Aortic smooth muscle cell (primary cell): ENCODE measurements around a stretch of chr6.

DNA sequence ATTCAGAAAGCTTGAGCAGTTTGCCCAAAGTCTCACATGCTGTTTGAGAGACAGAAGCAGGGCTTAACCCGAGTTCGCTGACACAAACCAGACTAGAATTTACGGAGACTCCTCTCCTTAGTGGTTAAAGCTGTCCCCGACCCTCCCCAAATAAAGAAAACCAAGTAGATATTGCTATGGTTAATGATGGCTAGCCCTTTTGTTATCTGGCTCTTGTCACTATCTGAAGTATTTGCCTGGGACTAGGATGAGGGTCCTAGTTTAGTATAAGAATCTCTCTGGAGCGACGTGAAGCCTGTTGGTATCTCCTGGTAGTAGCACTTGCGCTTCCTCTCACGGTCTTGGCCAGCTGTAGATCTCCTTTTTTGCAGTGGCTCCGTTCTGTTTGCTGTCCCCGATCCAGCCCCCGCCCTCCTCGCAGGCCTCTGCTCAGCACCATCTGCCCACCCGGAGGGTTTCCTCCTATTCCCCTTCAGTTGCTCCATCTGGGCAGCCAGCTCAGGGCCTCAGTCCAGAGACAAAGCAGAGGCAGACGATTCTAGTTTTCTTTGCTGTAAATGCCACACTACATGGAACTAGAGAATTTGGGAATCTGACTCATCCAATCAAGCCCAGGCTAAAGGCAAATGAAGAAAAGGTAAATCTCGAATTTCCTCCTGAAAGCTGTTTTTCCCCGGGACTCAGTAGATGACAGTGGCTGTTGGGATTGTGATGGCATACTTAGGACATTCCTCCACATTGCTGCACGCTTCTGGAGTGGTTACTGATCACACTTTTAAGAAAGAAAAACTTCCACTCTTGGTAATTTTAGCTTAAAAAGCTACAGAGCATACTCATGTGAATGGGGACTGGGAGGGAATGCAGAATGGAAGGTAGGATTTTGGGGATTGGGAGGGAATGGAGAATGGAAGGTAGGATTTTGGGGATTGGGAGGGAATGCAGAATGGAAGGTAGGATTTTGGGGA, 126.6 kb downstream of the TIAM2 start:
- RRBS, result no CpG with 5 or more reads among the region's 17 CpGs

GRCh38 chr6:155126892-155127682, 132.0 kb downstream of the TIAM2 start:
- RRBS, result no CpG with 5 or more reads among the region's 13 CpGs

DNA sequence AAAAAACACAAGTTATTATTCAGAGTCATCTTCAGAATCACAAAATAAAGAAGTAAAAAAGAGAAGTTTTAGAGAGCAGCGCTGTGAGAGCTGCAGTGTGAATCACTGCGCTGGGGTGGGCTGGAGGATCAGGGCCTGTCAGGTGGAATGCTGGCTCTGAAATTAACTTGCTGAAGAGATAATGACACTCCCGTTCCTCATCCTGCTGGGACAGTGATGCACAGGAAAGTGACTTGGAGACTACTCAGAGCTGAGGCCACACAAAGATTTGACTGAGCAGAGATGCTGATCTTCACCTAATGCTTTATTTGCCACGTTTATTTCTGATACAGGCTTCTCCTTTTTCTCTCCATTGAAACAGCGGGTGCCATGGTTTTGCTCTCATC, 42.7 kb upstream of the CLDN20 start:
- RRBS, result no CpG with 5 or more reads among the region's 5 CpGs

GRCh38 chr6:156720514-156720944, 56.6 kb upstream of the ARID1B start:
- RRBS, result no CpG with 5 or more reads among the region's 4 CpGs

GRCh38 chr6:156778519-156779097, 1.4 kb downstream of the ARID1B start:
- RRBS, result 2% methylated on average over 25 of the region's 76 CpGs

DNA sequence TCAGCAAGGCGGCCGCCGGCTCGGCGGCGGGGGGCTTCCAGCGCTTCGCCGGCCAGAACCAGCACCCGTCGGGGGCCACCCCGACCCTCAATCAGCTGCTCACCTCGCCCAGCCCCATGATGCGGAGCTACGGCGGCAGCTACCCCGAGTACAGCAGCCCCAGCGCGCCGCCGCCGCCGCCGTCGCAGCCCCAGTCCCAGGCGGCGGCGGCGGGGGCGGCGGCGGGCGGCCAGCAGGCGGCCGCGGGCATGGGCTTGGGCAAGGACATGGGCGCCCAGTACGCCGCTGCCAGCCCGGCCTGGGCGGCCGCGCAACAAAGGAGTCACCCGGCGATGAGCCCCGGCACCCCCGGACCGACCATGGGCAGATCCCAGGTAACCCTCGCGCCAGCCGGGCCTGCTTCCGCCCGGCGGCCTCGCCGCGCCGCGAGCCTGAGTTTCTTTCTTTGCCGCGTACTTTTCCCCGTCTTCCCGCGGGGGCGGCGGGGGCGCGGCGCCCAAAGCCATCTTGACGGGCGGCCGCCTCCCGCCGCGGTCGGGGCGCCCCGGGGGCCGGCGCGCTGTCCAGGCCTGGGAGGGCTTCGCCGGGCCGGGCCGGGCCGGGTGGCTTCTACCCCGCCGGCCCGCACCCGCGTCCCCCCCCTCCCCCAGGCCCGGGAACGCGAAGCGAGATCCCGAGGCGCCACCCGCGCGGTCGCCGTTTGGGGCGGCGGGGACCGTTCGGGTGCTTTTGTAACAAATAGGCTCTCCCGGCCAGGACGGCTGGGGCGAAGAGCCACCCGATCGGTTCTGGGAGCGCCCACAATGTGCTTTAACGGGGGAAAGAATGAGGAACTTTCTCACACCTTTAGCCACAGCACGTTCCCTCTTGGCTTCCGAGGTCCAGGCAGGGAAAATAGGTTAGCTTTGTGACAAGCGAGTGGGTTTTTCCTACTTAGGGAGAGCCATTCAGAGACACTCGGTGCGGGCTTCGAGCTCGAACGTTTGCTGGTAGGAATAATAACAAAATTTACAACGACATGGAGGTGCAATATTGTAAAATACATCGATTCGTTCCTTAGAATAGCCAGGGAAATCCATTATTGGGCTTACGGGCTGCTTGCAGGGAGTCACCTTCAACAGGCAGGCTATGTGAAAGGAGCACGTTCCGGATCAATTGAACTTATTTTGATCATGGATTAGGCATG, 2.3 kb downstream of the ARID1B start:
- RRBS, result 2% methylated on average over 20 of the region's 127 CpGs

DNA sequence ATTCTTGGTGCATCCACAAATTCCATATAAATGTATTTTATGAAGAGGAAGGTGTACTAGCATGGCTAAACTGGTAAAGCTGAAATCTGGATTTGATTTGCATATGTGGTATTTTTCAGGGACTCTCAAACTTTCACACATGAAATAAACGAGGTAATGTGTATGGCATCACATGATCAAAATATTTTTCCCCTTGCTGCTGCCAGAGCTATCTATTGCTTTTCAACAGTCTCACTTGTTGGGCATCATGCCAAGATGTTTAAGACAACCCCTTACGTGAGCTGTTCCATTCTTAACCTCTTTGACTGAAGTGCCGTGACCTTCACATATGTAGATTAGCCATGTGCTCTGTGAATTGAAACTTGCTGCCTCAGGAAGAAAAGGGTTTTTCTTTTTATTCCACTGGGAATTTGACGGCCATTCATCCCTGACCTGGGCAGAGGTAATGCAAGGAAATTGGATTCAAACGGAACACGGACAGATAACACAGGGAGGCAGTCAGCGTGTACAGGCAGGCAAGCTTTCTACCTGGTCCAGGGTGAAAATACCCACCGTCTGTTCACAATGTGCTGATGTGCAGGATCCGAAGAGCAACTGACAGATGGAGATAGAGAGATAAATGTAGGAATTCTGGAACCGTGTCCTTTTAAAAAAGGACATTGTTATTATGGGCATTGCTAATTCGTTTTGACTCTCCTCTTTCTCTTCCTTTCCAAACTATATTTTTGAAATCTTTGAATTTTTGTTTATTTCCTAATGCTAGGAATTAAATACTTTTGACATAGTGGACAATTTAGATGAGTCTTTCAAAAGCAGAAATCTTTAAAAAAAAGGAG, 14.2 kb downstream of the ARID1B start:
- RRBS, result no CpG with 5 or more reads among the region's 11 CpGs

DNA sequence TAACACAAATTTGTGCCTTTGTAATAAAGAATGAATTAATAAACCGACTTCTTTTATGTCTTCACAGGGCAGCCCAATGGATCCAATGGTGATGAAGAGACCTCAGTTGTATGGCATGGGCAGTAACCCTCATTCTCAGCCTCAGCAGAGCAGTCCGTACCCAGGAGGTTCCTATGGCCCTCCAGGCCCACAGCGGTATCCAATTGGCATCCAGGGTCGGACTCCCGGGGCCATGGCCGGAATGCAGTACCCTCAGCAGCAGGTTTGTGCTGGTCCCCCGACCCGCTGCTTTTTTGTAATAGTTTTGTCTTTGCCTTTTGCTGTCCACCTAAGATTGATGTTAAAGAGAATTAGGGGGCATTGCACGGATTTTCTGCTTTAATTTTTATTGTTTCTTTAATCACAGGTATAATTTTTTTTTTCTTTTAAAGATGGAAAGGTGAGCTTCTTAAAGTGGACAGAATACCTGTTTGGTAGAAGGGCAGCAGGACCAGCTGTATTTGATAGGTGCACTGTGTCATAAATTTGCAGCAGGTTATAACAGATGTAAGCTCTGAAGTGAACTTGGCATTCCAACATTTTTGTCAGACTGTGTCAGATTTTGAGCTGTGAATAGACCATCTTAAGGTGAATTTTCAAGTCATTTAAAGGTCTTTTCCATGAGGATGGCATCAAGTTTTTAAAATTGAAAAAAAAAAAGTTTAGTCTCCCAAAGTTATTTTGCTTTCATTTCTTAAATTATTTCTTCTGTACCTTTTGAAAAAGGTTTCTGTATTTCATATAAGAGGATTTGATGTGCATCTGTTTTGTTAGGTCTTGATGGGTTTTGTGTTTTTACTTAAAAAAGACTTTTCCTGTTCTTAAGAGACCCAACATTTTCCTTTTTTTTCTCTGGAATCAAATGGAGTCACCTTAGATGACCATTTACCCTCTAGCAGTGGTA, 52.3 kb downstream of the ARID1B start:
- RRBS, result no CpG with 5 or more reads among the region's 9 CpGs

GRCh38 chr6:156953207-156954118, 176.3 kb downstream of the ARID1B start:
- RRBS, result no CpG with 5 or more reads among the region's 10 CpGs

DNA sequence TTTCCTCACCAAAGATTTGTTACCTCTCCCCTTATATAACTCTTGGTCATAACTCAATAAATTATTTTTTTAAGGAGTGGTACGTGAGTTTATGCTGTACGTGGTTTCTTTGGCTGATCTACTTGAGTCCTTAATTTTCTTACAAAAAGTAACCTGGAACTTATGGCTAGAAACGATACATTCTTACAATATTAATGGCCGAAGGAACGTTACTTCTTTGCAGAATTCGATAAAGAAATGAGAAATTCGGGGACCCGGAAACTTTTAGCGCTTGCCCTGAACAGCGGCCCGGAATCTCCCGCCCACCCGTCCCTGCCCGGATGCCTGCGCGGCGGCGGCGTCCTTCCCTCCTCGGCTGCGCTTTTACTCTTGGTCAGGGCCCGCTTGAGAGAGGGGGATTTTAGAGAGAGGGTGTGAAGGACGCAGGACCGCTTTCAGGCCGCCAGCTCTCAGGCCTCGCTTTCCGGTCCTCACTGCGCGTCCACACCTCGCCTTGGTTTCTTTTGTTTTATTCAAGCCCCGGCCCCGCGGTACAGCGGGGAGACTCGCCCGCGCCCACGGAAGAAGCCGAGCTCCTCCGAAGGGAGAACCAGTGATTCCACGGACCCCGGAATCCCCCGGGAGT, 243.7 kb downstream of the ARID1B start:
- RRBS, result 3% methylated on average over 11 of the region's 43 CpGs

- RRBS, result no CpG with 5 or more reads among the region's 4 CpGs
Observed at GRCh38 chr6:157054479-157055035, 268.8 kb downstream of the TMEM242 start.

DNA sequence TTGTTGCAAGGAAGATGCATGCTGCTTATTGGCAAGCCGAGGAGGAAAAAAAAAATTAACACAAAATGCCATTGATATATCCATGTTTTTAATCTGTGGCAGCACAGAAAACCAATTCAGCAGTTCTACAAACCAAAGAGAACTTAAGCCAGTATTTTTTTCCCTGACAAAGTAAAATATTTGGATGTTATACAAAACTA, 231.4 kb downstream of the TMEM242 start:
- RRBS, result no CpG with 5 or more reads among the region's 1 CpG

- RRBS, result no CpG with 5 or more reads among the region's 7 CpGs
Observed at GRCh38 chr6:157099943-157100592, 223.3 kb downstream of the TMEM242 start.

GRCh38 chr6:157120283-157120697, 203.0 kb downstream of the TMEM242 start:
- RRBS, result 100% methylated on average over 1 of the region's 9 CpGs

DNA sequence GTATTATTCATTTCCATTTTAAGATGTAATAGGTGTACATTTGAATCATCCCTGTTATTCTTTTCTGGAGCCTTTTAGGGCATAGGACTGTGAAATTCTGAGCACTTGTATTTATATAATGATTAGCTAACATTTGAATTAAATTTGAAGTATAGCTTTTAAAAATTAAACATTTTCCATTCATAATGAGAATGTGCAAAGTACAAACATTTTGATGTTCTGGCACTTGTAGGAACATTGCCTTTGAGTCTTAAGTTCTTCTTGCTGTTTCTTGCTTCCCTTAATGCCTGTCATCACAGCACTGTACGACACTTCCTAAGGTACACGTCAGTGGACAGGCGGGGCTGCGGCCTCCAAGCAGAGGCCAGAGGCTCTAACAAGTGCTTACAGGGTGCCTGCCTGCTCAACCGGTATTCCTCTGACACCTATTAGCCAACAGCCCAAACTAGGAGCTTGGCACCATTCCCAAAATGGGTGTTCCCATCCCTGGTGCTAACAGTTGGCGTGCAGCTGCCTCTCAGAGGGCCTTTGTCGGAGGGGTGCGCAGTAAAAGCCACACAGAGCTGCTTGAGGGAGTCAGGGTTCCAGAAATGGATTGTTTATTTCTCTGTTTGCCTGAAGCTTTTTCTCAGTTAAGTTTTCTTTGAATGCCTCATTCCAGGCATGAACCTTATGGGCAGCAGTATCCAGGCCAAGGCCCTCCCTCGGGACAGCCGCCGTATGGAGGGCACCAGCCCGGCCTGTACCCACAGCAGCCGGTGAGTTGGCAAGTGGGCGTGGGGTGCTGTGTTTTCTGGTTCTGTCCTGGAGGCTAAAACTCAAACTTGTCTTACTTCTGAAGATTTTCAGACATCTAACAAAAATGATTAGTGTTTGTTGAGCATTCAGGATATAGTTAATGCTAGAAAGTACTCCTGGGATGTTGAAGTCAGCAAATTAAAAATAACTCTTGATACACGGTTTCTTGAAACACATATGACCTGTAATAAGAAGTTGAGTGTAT, 124.9 kb downstream of the TMEM242 start:
- RRBS, result no CpG with 5 or more reads among the region's 15 CpGs

DNA sequence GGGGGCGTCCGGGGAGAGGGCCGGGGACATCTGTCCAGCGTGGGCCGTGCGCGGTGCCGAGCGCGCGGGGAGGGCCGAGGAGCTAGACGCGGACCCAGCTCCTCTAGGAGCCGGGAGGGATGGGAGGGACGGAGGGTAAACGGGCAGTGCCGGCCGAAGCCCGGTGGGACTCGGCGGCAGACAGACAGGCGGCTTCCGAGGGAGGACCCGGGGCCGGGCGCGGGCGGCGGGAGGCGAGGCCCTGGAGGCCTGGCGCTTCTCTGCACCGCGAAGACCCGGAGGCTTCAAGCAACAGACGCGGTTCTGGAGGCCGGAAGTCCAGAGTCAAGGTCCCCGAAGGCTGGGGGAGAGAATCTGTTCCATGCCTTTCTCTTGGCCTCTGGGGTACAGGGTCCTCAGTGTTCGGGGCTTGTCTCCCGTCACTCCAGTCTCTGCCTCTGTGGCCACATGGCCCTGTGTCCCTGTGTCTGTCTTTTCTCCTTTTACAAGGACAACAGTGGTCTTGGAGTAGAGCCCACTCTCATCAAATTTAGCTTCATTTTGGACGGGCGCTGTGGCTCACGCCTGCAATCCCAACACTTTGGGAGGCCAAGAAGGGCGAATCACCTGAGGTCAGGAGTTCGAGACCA, 48.2 kb downstream of the TMEM242 start:
- RRBS, result 2% methylated on average over 28 of the region's 46 CpGs

DNA sequence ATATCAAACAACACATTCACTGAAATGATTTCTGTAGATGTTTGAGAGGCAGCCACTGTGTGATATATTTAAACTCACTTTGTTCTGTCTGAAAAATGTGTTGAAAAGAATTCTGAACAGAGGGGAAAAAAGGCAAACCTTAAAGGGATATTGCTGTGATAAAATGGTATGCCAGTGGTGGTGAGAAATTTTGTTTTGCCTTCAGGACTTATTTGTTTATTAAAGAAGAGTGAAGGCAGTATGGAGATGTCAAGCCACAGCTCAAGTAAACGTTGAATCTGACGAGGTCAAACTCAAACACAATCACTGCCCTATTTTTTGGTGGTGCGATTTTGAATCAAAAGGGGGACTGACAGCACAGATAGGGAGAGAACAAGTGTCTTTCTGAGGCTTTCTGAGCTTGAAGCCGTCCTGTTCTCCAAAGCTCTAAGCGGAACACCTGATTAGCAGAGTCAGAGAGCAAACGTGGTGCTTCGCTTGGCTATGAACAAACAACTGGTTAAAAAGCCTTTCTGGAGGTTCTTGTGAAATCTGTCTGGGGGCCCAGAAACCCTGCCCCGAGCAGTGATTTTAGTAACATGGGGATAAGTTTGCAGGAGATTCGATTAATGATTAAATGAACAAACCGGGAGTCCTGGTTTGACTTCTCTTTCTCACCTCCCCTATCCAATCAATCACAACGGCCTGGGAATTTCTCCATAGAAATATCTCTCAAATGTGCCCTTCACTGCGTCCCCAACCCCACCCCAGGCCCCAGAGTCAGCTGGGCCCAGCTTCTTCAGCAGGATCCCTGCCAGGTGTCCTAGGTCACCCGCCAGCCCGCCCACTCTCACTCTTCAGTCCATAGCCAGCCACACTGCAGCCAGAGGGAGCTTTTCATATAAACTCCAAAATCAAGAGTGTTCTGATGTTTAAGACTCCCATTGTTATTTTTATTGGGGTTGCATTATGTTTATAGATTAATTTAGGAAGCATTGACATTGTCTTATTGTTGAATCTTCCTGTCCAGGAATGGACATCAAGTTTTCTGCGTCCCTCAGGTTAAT, 43.4 kb downstream of the ZDHHC14 start:
- RRBS, result no CpG with 5 or more reads among the region's 15 CpGs

GRCh38 chr6:157486629-157487175, 105.7 kb downstream of the ZDHHC14 start:
- RRBS, result no CpG with 5 or more reads among the region's 7 CpGs

DNA sequence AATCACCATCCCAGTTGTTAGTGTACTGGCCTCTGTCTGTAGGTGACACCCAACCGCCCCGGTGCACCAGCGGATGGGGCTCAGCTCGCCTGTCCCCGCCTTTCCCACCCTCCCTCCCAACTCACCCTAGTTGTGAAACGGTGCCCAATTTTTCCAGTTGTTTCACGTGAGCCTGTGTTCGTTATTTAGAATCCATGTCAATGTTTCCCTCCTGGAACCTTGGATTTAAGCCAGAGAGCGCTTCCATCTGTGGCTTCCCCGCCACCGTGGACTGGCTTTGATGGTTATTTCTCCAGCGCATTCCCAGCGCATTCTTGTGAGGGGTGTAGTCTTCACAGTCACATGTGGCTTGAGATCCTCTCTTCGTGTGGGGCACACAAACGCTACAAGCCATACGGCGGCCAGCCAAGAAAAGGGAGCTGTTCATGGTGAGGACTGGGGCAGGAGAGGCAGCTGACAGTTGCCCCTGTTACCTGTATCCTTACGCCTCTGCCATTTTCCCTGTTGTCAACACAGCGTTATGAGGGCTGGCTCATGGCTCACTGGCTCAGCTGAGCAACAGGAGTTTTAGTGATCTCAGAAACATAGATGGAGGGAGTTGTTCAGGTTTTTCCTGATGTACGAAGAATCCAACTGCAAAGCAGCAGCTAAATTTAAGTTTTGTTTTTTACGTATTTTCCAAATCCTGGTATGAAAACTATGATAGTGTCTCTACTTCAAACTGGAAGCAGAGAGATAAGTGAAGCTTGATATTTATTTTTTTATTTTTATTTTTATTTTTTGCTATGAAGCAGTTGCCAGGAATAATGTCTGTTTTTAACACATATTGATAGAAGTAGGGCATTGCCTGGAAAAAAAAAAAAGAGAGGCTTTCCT, 137.8 kb downstream of the ZDHHC14 start:
- RRBS, result no CpG with 5 or more reads among the region's 21 CpGs

DNA sequence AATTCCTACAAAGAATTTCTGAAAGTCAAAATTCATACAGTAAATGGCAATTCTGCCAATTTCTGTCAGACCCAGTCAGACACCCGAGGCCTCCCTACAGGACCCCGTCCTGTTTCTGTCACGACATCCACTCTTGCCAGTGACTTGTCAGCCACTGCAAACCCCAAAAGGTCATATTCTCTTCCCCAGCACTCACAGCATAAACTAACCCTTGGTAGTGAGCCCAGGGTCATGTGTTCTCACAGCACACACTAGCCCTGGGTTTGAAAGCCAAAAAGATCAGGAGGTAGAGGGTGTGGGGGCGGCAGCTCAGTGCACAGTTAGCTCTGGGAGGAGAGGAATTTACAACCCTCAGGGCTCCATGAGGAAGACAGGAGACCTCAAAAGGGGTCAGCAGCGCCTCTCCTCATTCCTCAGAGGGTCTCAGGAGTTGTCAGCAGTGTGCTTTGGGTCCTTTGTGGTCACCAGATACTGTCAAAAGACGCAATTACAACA, 9.9 kb upstream of the SNX9 start:
- RRBS, result no CpG with 5 or more reads among the region's 6 CpGs